Metanephros (tissue), 2 donors: ENCODE results near the genes ZNF300 and SLC36A3.

GRCh38 chr5:150904349-150905577 lies at the start of gene ZNF300:
ZNF300 (minus strand) TSS chr5:150904980.
- RAMPAGE, long total RNA, result no peak

DNA sequence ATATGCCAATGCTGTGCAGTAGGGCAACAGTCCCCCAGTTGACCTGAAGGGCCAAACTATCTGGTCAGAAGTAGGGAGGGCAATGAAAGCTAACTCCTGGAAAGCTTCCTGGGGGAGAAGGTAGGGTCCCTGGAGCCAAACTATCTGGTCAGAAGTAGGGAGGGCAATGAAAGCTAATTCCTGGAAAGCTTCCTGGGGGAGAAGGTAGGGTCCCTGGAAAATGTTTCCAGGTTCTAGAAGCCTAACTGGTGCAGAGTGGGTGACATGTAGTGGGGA lies 48.4 kb upstream of the ZNF300 start:
- RAMPAGE, long total RNA, result no peak

DNA sequence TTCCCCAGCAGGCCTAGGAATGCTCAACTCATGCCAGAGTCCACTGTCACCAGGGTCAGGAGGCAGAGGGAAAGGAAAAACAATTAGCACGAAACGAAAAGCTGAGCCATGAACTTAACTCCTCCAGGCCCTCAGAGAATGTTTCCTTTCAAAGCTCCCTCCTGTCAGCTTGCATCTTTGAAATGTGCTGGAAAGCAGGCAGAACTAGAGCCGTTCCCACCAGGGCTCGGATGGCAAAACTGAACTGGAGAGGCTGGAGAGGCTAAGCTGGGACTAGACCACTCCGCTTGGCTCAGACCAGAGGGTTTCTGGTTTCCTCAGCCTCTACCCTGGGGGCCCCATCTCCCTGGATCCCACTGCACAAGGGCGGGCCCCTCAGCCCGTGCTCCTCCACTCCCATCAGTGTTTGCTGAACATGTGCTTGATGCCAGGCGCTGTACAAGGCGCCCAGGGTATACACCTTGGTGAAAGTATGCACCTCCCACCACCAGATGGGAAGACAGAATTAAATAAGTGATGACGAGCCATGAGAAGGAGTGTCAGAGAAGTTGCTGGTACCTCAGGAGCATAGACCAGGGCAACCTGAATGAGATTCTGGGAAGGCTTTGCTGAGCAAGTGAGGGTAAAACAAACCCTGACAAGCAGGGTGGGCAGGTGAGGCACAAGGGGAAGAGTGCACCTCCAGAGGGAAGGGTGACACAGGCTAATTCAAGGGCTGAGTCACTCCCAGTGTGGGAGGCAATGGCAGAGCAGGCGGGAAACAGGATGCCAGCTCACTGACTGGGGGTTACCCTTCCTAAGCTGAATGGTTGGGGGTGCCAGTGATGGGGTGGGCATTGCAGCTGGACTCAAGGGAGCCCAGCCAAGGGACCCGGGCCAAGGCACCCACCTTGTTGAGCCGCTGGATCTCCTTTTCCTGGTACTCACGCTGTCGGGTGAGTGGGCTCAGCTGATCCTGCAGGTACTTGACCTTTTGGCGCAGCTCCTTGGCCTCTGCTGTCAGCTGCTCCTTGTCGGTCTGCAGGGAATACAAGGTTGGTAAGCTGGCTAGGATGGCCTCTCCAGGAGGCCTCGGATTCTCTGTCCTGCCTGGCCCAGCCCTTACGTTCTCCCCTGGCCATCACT lies 18.2 kb downstream of the GPX3 start:
- RAMPAGE, long total RNA, result no peak

GRCh38 chr5:151052049-151052394 lies 28.8 kb downstream of the TNIP1 start:
- RAMPAGE, long total RNA, result no peak

- RAMPAGE, long total RNA, result no peak
Observed at GRCh38 chr5:151059853-151060350, 20.9 kb downstream of the TNIP1 start.

DNA sequence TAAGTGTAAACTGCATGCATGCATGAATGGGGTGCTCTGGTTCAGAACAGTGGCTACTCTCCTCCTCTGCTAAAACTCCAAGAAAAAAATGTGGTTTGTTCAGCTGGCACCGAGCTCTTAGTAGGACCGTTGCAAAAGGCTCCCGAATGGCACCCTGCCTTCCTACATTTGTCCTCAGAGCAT lies 17.7 kb upstream of the TNIP1 start:
- RAMPAGE, long total RNA, result no peak

DNA sequence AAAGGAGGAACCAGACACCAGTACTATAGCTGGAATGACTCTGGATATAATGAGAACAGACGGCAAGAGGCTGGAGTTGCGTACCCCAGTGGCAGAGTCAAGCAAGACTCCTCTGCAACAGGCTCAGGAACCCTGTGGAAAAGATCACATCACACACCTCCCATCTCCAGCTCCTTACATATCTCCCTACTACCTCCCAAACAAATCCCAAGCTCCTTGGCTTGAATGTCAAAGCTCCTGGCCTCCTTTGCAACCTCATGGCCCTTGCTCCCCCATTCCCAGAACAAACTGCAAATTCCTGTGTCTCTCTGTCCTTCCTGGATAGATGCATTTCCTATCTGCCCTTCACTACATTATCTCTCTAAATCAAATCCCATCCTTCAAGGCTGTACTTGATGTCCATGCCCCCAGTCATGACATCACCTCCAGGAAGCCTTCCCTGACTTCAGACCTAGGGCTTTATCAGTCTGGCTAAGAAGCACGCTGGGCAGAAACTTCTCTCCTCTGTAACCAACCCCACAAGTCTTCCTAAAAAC lies 25.5 kb upstream of the TNIP1 start:
- RAMPAGE, long total RNA, result no peak

GRCh38 chr5:151150284-151151309 lies 7.0 kb downstream of the ANXA6 start:
- RAMPAGE, long total RNA, result no peak

DNA sequence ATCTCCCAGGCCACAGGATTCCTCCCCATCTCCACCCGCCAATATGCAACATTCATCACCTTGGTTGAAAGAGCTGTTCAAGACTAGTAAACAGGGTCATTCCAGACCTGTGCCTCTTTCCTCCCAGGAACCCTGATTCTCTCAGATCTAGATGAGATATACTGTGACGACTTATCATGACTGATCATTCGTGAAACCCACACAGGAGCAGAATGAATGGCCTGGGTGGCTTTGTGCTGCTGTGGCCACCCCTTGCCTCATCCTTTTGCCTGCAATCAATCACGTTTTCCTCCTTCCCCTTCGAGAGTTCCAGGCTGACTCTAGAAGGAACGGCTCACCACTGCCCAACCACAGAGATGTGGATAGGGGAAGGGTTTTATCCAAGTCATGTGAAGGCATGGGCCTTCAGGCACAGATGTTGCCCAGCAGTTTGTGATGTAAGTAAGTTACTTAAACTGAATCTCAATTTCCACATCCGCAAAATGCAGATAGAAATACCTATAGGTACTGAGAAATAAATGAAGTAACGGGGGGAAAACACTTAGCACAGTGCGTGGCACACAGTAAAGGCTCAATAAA lies 5.8 kb downstream of the ANXA6 start:
- RAMPAGE, long total RNA, result no peak

GRCh38 chr5:151195669-151196121 lies 28.2 kb downstream of the CCDC69 start:
- RAMPAGE, long total RNA, result no peak

GRCh38 chr5:151250926-151251697 lies 1.9 kb upstream of the GM2A start:
- RAMPAGE, long total RNA, result no peak

- RAMPAGE, long total RNA, result no peak
Observed at GRCh38 chr5:151303584-151304078, at the start of gene SLC36A3. SLC36A3 (minus strand) TSS chr5:151303766.

DNA sequence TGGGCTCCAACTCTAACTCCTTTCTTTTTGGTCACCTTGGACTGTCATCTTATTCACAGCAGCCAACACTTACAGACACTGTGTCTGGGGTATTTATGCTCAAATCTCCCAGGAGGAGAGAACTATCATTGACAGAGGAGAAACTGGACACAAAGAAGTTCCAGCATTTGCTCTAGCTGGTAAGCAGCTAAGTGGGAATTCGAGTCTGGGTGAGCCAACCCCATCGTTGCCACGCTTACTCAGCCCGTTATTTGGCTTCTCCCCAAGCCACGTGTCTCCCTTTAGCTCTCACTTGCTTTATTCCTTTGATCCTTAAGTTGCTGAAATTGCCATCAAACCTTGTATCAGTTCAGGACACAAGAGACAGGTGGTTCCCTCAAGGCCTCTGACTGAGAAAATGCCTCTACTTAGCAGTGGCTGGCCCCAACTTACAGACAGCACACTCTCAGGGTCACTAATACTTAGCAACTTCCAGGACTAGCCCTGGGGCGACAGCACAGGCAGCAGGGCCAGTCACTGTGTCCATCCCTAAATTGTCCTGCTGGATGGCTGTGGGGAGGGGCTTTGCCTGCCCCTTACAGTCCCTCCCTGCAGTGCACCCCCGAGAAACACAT lies 1.4 kb downstream of the SLC36A2 start:
- RAMPAGE, long total RNA, result no peak

GRCh38 chr5:151366402-151366787 lies 19.0 kb upstream of the SLC36A2 start:
- RAMPAGE, long total RNA, result no peak

DNA sequence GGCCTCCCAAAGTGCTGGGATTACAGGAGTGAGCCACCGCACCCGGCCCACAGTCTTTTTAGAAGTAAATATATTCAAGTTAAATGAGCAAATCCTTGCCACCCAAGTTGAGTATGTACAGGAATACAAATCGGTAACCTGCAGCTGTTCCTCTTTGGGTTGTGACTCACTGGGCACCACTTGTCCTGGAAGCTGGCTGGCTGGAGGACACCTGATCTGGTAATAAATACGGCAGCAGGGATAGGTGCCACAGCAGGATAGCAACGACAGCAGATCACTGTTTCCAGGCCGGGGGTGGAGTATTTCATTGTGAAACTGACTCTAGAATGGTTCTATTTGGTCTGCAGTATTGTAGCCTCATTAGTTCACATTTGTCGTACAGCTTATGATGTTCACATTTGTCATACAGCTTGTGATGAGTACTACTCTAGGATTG lies 35.7 kb upstream of the SLC36A2 start:
- RAMPAGE, long total RNA, result no peak

DNA sequence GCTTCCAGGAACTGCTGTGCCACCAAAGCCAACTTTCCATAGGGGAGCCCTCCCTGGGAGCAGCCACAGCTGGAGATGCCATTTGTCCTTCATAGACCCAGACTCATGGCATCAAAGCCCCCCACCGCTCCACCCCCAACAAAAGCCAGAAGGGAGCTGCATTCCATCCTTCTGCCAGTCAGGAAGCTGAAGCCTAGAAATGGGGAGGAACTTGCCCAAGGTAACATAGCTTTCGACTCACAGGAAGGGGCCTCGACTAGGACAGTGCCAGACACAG lies 28.9 kb upstream of the FAT2 start:
- RAMPAGE, long total RNA, result no peak

DNA sequence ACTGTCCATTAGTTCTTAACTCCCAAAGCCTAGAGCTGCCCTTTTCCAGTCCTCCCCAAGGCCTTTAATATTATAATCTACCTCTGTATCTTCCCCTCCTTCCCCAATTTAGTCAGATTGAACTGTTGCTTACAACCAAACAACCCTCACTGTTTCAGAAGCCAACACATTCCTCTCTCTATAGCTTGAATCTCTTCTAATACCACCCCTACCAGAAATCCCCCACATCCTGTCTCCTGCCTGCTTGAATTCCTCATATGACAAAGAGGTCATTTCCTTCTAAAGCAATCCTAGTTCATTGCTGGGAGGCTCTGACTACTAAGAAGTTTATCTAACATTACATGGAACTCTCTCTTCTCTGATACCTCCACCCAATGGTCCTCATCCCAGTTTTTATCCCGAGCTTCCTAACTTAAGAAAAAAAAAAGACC lies 11.1 kb downstream of the SPARC start:
- RAMPAGE, long total RNA, result no peak

- RAMPAGE, long total RNA, result no peak
Observed at GRCh38 chr5:153682868-153683203, 192.4 kb downstream of the GRIA1 start.

- RAMPAGE, long total RNA, result no peak
Observed at GRCh38 chr5:154028053-154028547, 10.6 kb downstream of the FAM114A2 start.

DNA sequence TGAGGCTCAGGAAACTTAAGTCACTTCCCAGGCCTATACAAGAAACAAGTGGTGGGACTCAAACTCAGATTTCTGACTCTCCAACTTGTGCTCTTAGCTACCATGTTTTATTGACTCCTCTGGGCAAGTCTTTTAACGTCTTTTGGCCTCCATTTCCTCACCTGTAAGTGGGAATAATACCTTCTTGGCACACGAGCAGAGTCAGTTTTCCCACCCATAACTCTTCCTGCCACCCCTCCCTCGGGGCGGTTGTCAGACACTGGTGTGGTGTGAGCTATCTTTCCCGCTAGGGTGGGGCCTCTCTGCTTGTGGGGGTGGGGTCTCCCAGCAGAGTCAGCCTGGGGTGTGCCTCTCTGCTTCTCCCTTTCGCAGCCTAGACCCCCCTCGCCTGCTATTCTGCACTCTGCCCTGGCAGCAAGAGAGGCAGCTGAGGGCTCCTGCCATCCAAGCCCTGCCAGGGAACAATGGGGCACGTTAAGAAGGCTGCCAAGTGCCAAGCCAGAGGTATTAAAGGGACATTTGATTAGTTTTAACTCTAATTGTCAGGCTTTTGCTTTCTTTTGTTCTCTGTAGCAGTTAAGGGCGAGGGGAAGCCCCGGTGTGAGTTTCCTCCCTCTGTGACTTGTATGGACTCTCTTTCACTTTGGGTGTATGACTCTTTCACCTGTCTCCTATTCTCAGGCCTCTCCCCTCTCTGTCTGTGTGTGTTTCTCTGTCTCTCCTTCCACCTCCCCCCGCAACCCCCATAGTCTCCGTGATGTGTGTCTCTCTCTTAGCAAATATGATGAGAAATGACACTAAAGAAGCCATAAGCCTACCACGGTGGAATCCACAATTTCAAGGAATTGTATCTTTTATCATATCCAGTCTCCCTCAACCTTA lies 12.2 kb downstream of the GALNT10 start:
- RAMPAGE, long total RNA, result no peak